ENCODE measurements around a stretch of chr14.

DNA sequence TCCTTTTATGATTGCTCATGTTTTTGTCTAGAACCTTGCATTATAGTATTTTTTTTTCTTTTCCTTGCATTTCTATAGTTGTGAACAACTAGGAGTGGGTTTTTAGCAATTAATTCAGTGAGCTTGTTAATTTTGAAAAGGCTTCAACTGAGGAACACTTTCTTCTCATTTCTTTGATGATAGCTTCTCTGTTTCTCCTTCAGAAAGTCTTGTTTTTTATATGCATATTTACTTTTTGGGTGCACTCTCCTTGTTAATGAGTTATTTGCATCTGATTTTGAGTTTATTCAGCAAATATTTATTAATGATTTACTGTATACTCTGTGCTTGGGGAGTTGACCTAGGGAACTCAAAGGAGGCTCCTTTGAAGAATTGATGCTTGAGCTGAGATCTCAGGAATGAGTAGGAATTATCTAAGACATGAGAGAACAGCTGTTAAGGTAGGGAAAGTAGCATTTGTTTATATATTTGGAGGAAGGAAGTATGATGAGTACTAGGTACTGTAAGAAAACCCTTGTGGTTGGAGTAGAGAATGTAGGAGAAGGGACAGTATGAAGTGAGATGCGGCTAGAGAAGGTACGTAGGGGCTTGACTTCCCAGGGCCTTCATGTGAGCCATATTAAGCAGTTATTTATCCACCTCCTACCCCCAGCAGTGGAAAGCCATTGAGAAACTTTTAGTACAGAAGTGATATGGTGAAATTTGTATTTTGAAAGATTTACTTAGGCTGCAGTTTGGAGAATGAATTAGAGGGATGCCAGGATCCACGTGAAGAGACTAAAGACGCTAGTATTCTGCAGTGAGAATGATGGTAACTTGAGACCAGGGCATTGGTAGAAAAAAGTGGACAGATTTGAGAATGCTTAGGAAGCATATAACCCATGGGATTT, 24.1 kb downstream of the PPM1A start:
- PRO-cap, 2 experiments: no peak in any of the 2 experiments
- RAMPAGE, long total RNA, 5 experiments: no peak in any of the 5 experiments

GRCh38 chr14:60304479-60304843, 55.4 kb downstream of the PPM1A start:
- PRO-cap, 2 experiments: no peak in any of the 2 experiments
- RAMPAGE, long total RNA, 5 experiments: no peak in any of the 5 experiments

GRCh38 chr14:60616458-60617144, 32.7 kb downstream of the SIX1 start:
- PRO-cap, 2 experiments: no peak in any of the 2 experiments
- RAMPAGE, long total RNA, 5 experiments: no peak in any of the 5 experiments

DNA sequence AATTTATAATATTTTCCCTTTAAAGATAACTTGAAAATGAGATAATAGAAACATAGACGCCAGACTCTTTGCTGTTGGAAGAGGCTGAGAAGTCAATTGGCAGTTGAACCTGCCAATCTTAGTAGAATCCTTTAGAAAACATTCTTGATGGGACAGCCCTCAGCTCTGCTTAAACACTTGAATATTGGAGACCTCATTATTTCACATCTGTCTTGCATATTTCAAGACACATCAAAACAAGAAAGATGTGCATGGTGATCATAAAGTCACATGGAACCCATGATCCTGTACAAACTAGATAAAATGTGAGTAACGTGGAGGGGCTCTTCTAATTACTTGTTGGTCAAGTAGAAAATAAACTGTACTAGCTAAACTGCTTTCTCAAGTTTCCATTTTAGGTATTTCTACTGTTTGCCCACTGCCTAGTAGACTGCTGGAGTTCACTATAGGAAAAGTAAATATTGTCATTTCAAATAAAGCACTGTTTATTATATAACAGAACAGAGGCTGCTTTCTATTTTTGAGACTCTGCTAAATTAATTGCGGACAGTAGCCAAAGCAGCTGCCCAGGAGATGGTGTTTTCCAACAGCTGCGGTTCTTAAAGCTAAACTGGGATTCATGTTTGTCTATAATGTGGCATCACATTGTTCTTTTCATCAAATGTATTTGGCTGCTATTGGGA, 15.7 kb upstream of the SIX1 start:
- PRO-cap, 2 experiments: no peak in any of the 2 experiments
- RAMPAGE, long total RNA, 5 experiments: no peak in any of the 5 experiments

DNA sequence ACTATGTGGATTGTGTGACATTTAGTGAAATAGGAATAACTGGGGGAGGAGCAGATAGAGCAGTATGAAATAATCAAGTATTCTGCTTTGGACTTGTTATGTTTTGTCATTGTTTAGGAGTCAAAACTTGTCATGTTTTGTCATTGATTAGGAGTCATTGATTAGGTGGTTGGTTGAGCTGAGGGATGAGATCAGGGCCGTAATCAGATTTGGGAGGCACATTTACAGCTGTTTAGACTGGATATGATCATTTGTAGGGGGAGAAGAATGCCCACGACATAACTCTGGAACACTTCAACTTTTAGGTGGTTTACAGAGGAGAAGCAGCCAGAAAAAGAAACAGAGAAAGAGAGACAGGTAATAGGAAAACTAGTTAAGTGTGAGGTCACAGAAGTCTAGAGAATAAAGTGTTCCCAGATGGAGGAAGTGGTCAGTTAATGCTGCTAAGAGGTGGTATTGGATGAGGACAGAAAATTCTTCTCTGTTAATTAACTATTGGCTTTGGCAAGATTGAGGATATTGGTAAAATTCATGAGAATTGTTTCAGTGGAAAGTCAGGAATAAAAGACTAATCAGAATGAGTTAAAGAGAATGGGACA, 40.3 kb downstream of the MNAT1 start:
- PRO-cap, 2 experiments: no peak in any of the 2 experiments
- RAMPAGE, long total RNA, 5 experiments: no peak in any of the 5 experiments

GRCh38 chr14:60813027-60813615, 78.6 kb downstream of the MNAT1 start:
- PRO-cap, 2 experiments: no peak in any of the 2 experiments
- RAMPAGE, long total RNA, 5 experiments: no peak in any of the 5 experiments

DNA sequence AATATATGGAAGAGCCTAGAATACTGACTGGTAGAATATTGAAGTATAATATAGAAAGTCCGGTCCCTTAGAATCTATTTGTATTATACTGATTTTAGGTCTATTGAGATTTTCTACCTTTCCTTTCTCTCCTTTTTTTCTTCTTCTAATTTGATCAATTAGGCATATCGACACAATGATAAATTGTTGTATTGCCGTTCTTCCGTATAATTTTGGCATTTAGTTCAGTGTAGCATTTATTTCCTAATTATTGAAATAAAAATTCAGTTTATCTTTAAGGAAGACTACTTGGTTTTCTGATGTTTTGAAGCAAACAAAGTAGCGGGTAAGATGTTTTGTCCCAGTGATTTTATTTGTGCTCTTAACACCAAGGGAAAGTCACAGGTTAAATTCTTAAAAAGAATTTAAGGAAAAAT, 47.8 kb downstream of the TRMT5 start:
- PRO-cap, 2 experiments: no peak in any of the 2 experiments
- RAMPAGE, long total RNA, 5 experiments: no peak in any of the 5 experiments

DNA sequence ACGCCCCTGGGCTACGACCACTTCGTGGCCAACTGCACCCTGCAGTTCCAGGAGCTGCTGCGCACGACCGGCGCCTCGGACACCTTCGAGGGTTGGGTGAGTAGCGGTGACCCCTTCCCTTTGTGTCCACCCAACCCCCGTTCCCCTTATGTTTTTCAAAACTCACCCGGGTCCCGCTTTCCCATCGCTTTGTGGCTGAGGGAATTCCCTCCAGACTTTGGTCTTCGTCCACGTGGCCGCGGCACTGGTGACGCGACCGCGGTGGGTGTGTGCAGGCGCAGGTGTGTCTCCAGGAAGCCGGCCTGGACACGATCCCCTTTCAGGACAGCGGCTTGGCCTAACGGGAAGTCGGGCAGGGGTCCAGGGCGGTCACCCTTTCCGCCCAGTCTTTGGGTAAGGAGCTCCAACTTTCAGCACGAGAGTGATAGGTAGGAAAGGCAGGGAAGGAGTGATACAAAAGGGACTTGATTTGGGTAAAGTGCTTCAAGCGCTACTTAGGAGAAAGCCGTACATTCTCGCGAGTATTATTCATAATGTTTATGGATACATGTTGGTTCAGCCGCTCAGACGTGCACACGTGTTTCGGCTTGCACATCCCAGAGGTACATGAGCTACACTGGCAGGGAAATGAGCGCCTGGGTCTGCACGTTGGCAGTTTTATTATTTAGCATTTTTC, 1.1 kb downstream of the PRKCH start:
- PRO-cap, 2 experiments: peak in 2 of 2 experiments; most common plus-strand start position 385 of the sequence (in 1); most common minus-strand start position 450 of the sequence (in 2)
- RAMPAGE, long total RNA, 5 experiments: start-site peak on the minus strand in 3 of 5 experiments, centred at positions 259 to 282 of the sequence, 23 to 25 reads per replicate

DNA sequence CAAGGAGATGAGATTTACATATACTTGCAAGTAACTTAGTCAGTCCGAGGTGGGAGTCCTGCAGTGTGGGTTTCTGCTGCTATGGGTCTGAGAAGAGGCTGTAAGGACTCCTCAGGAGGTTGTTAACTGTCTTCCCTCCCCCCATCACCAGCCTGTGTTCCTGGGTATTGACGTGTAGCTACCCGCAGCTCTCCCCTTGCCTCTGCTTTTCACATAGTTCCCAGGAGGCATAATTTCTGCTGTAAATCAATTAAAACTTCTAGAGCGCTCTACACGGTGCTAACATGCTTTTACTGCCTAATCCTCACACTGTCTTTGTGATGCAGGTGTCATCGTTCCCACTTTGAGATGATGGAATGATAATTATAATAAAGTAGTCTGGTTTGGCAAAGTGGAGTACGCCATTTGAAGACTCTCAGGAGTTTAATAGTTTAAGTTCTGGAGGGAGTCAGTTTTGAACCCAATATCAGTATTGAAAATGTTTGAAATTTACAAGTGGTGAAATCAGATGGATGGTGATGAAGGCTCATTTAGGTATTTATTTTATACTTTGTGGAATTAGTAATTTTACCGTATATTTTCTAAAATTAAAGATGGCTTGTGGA, 1.8 kb downstream of the PRKCH start:
- PRO-cap, 2 experiments: peak in 1 of 2 experiments; most common plus-strand start position 42 of the sequence (in 1)
- RAMPAGE, long total RNA, 5 experiments: no peak in any of the 5 experiments

DNA sequence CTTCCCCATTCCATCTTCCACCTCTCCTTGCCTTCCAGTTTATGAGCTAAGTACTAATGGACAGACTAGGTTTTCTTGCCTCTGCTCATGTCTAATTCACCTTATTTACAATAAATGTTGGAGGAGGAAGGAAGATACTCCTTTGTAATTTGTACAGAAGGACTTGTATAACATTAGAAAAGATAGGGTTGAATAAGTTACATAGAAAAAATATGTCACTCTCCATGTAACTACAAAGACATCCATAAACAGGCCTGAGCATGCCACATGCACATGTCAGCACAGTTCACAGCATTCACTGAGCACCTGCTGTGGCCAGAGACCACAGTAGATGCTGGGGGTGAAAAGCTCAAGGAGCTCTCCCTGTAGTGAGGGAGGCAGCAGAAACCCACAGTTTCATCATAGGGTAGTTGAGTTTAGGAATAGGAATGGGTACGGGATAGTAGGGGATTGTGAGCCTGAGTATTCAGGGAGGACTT, 19.9 kb downstream of the PRKCH start:
- PRO-cap, 2 experiments: no peak in any of the 2 experiments
- RAMPAGE, long total RNA, 5 experiments: no peak in any of the 5 experiments

- PRO-cap, 2 experiments: no peak in any of the 2 experiments
- RAMPAGE, long total RNA, 5 experiments: no peak in any of the 5 experiments
Measured at GRCh38 chr14:61386128-61386594, 64.8 kb downstream of the PRKCH start.

- PRO-cap, 2 experiments: no peak in any of the 2 experiments
- RAMPAGE, long total RNA, 5 experiments: no peak in any of the 5 experiments
Measured at GRCh38 chr14:61403430-61403738, 82.0 kb downstream of the PRKCH start.

- PRO-cap, 2 experiments: no peak in any of the 2 experiments
- RAMPAGE, long total RNA, 5 experiments: no peak in any of the 5 experiments
Measured at GRCh38 chr14:61406651-61407189, 85.3 kb downstream of the PRKCH start.

- PRO-cap, 2 experiments: peak in 1 of 2 experiments; most common minus-strand start chr14:61491276 (in 1)
- RAMPAGE, long total RNA, 5 experiments: no peak in any of the 5 experiments
Measured at GRCh38 chr14:61491111-61491430, 169.7 kb downstream of the PRKCH start.

DNA sequence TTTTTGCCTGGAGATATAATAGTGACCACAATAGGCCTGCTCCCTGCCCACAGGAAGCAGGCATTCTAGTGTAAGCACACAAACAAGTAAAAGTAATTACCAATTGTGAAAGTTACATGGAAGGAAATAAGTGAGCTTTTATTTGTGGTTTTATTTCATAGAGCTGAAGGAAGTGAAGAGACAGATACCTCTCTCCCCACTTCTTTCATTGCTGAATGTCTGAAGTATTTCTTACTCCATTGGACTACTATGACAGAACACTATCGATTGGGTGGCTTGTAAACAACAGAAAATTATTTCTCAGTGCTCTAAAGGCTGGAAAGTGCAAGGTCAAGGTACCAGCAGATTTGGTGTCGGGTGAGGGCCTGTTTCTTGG, 183.5 kb downstream of the PRKCH start:
- PRO-cap, 2 experiments: no peak in any of the 2 experiments
- RAMPAGE, long total RNA, 5 experiments: no peak in any of the 5 experiments

- PRO-cap, 2 experiments: peak in 1 of 2 experiments; most common plus-strand start chr14:61566122 (in 1); most common minus-strand start chr14:61565962 (in 1)
- RAMPAGE, long total RNA, 5 experiments: no peak in any of the 5 experiments
Measured at GRCh38 chr14:61565788-61566371, 129.4 kb upstream of the HIF1A start.

- PRO-cap, 2 experiments: no peak in any of the 2 experiments
- RAMPAGE, long total RNA, 5 experiments: start-site peak on the minus strand in 2 of 5 experiments, at chr14:61570557-61570653 at its widest, 6 to 15 reads per replicate
Measured at GRCh38 chr14:61569645-61570857, 125.3 kb upstream of the HIF1A start.

DNA sequence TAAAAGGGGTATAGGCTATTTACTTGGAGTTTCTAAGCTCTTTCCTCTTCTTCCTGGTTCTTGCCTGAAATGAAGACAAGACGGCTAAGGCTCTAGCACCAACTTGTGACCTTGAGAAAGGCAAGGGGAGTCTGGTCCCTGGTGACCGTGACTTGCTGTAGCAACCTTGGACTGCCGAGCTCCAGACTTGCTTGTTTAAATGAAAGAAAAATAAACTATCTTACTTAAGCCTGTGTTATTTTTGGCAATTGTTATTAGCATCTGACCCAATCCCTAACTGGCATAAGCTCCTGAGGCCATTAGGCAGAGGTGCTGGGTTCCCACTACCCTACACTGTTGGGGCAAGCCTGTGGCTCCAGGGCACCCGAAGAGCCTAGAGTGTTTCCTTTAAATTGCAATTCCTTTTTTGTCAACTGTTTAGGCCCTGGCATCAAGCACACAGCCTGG, 106.9 kb upstream of the HIF1A start:
- PRO-cap, 2 experiments: peak in 2 of 2 experiments; most common plus-strand start position 283 of the sequence (in 1); most common minus-strand start position 173 of the sequence (in 2)
- RAMPAGE, long total RNA, 5 experiments: no peak in any of the 5 experiments

DNA sequence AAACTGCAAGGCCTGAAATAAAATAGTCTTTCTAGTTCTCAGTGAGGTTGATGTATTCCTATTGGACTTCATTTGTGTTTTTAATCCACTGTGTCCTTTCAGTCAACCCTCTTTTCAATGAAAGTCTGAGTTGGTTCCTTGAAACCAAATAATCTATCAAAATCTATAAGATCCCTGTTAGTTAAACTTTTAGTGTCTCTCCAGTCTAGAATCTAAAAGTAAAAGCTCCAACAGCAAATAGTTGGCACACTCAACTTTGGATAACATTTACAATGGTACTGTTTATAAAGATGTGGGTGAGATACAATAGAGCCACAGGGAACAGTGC, 56.9 kb upstream of the HIF1A start:
- PRO-cap, 2 experiments: no peak in any of the 2 experiments
- RAMPAGE, long total RNA, 5 experiments: no peak in any of the 5 experiments

DNA sequence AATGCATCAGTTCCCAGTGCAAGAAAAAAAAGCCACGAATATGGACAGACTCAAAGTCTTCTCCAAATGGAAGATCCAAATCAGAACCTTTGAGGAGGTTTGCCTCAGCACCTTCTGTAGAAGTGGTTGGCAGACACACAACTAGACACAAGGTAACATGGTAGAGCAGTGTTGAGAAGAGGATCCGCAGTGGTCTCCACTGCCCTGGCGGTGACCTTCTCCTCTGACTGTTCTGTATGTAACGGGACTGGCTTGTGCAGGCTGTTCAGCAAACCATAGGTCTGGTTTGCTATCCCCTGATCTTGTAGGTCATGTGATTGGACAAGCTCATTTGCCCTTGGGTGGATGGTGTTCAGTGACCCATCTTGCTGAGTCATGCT, 33.0 kb upstream of the HIF1A start:
- PRO-cap, 2 experiments: no peak in any of the 2 experiments
- RAMPAGE, long total RNA, 5 experiments: no peak in any of the 5 experiments